GM23248 (cell line): Measurements from ENCODE around the gene DFFA.

DNA sequence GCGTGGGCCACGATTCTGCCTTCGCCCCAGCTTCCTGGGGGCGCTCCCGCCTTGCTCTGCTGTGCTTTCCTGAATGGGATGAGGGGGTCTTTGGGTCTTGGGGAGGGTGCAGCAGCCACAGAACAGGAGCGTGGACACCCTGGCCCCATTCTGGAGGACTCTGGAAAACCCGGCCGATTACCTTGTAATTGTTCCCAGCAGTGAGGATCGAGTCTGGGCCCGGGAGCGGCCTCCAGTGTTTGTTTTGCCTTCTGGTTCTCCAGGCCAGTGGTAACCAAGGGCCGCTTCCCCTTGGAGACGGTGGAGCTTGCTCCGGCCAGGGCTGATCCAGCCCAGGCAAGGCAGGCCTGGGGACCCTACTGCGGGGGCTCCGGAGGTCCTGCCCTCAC is 46.1 kb downstream of the SPSB1 start:
- RAMPAGE, long total RNA, result no peak

- RAMPAGE, long total RNA, result no peak
Observed at GRCh38 chr1:9384521-9385336, 92.0 kb downstream of the SPSB1 start.

- RAMPAGE, long total RNA, result no peak
Observed at GRCh38 chr1:9388295-9388813, 95.7 kb downstream of the SPSB1 start.

DNA sequence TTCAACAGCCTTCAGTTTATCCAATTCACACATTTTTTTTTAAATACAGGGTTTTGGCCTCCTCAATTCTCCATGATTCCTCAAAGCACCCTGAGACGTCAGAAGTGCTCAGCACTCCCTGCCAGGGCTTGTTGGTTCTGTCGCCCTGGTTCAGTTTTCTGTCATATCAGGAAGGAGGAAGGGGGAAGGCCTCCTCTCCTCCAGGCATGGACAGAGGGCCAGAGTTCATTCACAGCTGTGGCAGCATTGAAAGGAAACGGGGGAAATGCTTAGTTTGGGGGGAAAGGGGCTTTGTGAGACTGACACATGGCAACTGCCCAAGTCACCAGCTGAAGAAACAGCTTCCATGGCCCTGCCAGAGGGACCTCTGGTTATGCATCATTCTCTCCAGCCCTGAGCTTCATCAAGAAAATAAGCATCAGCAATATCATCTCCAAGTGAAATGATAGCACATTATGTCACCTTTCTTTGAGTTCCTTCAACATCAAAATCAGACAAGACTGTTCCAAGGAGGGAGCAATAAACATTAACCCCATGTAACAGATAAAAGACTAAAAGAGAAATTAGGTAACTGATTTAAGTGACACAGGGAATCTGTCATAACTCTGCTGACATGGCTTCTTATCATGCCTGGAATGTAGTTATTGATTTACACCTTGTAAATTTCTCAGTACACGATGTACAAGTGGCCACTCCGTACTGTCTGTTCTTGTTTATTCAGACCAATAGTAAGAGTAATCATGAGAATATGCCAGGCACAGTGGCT is 103.3 kb upstream of the SLC25A33 start:
- RAMPAGE, long total RNA, result no peak

- RAMPAGE, long total RNA, result no peak
Observed at GRCh38 chr1:9556027-9556370, 16.7 kb downstream of the SLC25A33 start.

GRCh38 chr1:9615062-9615354 is 26.3 kb downstream of the TMEM201 start:
- RAMPAGE, long total RNA, result no peak

DNA sequence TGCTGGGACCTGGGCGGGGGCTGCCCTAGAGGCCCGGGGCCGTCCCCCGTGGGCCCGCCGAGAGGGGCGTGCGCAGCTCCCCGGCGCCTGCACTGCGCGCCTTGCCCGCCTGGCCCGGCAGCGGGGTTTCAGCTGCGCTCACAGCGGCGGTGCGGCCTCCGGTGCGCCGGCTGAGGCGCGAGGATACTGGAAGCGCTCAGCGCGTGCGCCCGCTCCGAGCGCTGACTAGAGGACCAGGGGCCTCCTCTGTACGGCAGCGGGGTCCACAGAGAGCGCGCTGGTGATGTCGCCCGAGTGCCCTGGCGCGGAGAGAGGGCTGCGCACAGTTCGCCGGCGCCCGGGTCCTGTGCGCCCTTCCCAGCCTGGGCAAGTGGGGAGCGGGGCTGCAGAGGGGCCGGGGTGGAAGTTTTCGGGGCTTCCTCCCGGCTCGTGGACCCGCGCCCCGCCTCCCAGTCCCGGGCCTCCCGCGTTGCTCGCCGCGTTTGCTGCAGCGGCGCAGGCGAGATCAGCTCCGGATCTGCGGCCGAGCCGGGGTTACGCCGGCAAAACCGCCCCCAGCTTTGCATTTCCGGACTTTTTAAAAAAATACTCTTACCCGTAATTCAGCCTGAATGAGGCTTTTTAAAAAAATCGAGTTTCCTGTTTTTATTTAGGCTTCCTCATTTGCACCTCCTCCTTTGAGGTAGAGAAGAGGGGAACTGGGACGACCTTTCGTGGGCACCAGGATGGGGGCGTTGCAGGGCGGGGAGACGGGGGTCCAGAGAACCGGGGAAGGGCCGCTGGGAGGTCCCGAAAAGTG is 666 bp downstream of the PIK3CD start:
- RAMPAGE, long total RNA, result no peak

- RAMPAGE, long total RNA, result no peak
Observed at GRCh38 chr1:9691090-9691639, 39.6 kb downstream of the PIK3CD start.

- RAMPAGE, long total RNA, result no peak
Observed at GRCh38 chr1:9849903-9850449, 26.2 kb upstream of the CLSTN1 start.

- RAMPAGE, long total RNA, result no peak
Observed at GRCh38 chr1:9860615-9861483, 37.1 kb upstream of the CLSTN1 start.

- RAMPAGE, long total RNA, result no peak
Observed at GRCh38 chr1:9929185-9929963, 13.8 kb downstream of the LZIC start.

GRCh38 chr1:10065175-10065854 is 32.6 kb downstream of the UBE4B start:
- RAMPAGE, long total RNA, result no peak

DNA sequence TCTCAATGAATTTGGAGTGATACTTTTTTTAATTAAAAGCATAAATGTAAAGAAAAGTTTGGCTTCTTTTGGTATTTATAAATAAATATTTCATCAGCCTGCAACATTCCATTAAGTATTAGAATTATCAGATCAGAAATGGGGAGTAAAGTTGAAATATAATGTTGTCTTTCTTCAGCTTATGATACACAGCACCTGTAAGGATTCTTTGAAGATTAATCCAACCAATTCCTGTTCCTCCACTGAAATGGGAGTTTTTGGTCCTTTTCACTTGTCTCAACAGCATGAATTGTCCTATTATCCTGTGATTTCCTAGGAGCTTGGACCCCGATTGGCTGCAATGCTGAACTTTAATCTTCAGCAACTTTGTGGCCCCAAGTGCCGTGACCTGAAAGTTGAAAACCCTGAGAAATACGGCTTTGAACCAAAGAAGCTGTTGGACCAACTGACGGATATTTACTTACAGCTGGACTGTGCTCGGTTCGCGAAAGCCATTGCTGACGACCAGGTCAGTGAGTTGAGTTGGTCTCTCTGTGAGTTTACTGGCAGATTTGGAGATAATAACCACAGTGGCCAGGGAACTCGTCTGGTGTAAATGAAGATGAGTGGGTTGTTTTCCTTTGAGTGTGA is 39.4 kb upstream of the KIF1B start:
- RAMPAGE, long total RNA, result no peak

GRCh38 chr1:10180421-10180869 is 29.9 kb upstream of the KIF1B start:
- RAMPAGE, long total RNA, result no peak

DNA sequence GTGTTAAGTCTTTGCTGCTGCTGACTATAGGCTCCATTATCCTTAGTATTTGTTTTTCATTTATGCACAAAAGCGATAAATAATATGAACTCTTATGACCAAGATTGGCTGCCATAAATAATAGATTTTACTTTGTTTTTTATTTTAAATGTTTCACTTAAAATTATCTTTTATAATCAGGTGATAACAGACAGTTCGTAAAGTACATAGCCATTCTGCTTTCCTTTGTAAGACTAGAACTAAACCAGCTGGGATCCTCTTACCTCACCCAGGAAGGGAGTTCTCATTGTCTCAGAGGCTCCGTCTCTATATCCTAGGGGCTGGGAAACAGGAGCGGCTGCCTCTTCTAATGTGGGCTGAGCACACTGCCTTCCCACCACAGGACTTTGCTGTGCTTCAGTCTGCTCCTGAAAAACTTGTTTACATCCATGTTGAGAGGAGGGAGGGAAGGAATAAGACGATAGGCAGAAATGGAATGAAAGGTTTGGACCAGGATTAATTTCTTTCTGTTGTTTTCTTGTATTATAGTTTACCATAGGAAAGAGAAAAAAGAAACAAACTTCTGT is 45.6 kb upstream of the PGD start:
- RAMPAGE, long total RNA, result no peak

DNA sequence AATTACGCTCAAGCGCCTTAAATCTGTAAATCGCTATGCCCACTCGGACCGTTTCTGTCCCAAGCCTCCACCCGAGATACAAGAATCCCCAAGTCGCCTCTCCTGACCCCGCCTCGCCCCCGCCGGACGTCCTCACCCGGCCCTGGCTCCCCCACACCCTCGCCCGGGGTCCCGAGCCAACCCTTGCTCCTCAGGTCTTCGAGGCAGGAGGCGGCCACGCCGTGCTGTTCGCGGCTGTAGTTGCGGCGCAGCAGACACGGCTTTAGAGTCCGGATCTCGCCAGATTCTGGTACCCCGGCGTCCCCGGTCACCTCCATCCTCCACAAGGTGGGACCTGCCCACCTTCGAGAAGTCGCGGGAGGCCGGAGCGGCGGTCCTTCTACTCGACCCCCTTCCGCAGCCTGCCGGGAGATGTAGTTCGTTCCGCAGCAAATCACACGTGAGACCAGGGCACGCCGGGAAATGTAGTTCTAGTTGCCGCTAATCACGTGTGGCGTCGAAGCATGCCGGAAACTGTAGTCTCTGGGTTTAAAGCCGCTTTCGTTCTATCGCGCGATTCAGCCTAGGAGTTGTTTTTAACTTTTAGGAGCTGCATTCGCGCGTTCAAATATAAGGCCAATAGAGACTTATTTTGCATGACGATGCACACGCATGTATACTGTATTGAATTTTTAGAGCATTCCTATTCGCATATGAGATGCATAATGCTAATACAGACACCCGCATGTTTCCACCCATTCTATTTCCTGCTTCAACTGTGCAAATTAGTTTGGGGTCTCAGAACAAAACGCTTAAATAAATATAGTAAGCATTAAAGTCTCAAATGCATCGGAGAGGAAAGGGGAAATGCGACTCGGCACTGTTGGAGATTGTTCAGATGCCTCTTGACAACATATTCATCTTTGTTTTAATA is at the start of gene DFFA:
Gene DFFA (minus strand): TSS at position 388 of the 913 bp plus-strand sequence.
- RAMPAGE, long total RNA, result start-site peak on the minus strand centred at position 366 of the sequence, 84 bp wide, 377 and 498 reads in 2 replicates

DNA sequence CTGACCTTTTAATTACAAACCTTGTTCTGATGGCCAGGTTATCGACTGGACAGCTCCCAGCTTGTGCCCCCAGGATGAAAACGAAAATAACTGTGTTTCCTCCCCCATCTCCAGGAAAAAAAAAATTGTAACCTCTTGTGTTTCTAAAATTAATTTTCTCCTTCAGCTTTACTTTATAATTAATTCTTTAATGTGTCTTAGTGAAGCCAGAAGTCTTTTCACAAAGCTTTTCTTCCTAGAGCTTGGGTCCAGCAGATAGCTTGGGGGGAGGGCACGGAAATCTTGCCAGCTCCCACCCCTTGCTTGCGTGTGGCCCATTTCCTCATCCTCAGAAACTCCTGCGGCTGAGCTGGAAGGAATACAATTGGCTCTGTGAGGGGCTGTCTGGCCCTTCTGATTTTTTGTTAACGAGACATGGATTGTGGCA is 65.8 kb downstream of the PEX14 start:
- RAMPAGE, long total RNA, result no peak

GRCh38 chr1:10662692-10663234 is 133.7 kb downstream of the CASZ1 start:
- RAMPAGE, long total RNA, result no peak

DNA sequence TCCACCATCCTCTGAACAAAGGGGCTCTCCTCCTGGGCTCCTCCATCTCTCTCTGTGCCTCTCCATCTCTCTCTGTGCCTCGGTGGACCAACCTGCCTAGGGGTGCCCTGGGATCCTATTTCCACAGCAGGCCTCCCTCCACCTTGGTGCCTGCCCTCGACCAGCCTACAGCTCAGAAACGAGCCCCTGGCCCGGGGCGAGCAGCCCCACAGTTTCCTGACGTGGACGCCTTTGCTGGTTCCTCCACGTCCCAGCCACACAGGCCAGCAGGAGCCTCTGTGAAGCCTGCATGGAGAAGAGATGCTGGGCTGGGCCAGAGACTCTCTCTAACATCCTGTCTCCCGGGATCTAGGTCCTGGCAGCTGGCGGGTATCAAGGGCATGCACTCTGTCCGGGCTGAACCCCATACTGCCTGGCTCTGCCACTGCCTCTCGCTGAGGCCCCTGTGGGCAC is 119.9 kb downstream of the CASZ1 start:
- RAMPAGE, long total RNA, result no peak

DNA sequence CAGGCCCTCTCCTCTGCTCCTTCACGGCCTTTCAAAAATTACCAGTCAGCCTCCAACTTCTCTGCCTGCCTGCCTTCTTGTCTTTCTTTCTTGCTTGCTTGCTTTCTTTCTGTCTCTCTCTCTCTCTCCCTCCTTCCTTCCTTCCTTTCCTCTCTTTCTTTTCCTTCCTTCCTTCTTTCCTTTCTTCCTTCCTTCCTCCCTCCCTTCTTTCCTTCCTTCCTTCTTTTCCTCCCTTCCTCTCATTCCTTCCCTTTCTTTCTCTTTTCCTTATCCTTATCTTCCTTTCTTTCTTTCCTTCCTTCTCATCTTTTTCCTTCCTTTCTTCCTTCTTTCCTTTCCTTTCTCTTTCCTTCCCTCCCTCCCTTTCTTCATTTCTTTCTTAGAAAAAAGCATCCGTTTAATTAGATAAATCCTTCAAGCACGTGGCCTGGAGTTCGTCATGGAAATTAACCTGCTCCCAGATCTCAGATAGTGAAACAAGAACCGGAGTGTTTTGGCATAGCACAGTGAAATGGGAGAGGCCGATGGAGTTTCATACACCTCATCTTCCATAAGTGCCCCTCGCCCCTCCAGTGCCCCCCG is 11.4 kb downstream of the CASZ1 start:
- RAMPAGE, long total RNA, result no peak